Astrocyte (in vitro differentiated cells and primary cell): ENCODE results near the genes EVA1A and LRRTM4.

- PRO-cap: no peak
- RRBS, 2 experiments: no CpG with 5 or more reads among the region's 5 CpGs
Measured at GRCh38 chr2:74373033-74373720, 6.9 kb downstream of the DCTN1 start.

- PRO-cap: no peak
- RRBS, 2 experiments: no CpG with 5 or more reads among the region's 12 CpGs
Measured at GRCh38 chr2:74413054-74414036, 8.1 kb downstream of the C2orf81 start.

- PRO-cap: no peak
- RRBS, 2 experiments: no CpG with 5 or more reads among the region's 2 CpGs
Measured at GRCh38 chr2:74454346-74454562, 633 bp upstream of the INO80B start.

DNA sequence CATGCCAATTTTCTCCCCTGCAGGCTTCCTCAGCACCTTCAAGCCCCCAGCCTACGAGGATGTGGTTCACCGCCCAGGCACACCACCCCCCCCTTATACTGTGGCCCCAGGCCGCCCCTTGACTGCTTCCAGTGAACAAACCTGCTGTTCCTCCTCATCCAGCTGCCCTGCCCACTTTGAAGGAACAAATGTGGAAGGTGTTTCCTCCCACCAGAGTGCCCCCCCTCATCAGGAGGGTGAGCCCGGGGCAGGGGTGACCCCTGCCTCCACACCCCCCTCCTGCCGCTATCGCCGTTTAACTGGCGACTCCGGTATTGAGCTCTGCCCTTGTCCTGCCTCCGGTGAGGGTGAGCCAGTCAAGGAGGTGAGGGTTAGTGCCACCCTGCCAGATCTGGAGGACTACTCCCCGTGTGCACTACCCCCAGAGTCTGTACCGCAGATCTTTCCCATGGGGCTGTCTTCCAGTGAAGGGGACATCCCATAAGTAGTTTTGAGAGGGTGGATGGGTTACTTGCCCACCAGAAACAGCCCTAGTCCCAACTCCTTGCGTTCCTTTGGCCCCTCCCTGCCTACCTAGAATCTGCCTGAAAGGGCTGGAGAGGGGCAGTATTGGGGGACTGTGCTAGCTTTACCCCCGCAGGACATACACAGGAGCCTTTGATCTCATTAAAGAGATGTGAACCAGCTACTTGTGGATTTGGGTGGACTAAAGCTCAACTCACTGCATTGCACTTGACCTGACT is 2.1 kb downstream of the WBP1 start:
- PRO-cap: no peak
- RRBS, 2 experiments: 78 to 81% methylated on average over 1 of the region's 14 CpGs

DNA sequence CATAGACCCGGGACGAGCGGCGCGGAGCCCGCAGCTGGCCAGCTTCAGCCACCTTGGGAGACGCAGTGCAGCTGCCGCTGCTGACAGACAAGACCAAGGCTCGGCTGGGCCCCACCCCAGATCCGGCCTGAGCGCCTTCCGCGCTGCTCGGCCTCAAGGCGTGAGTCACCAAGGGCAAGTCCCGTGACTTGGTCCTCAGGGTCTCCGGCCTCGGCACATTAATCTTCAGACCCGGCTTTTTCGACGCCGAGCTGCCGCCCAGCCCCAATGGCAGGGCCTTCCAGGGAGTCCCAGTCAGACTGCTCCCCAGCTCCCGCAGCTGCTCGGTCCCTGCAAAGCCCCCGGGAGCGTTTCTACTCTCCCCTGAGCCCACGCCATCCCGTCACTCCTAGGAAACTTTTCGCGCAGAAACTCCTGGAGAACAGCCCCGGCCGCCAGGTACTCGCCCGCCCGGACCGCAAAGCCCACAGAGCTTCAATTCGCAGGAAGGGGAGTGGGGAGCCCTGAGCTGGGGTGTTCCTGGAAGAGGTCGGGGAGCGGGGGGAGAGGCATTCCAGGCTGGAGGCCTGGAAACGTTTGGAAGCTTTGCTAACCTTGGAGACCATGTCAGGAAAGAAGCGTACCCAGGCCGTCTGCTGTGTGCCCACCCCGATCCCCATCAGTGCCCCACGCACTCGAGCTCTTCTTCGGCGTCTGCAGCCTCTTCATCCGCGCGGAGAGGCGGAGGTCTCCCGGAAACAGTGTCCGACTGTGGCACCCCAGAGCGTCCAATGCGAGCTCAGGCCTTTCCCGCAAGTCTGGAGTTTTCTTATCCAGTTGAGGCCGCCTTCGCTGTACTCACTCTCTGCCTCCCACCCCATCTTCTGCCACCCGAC is 4.0 kb downstream of the PCGF1 start:
- PRO-cap: no peak
- RRBS, 2 experiments: 4 to 5% methylated on average over 13 to 27 of the region's 60 CpGs

- PRO-cap: no peak
- RRBS, 2 experiments: no CpG with 5 or more reads among the region's 3 CpGs
Measured at GRCh38 chr2:74504578-74505209, 2.8 kb downstream of the PCGF1 start.

GRCh38 chr2:74530389-74531268 is 896 bp downstream of the HTRA2 start:
- PRO-cap: unidirectional peak, minus-strand start at chr2:74530517
- RRBS, 2 experiments: 2 to 5% methylated on average over 16 of the region's 41 CpGs

- PRO-cap: no peak
- RRBS, 2 experiments: no CpG with 5 or more reads among the region's 1 CpG
Measured at GRCh38 chr2:74707443-74707930, 53.4 kb downstream of the SEMA4F start.

DNA sequence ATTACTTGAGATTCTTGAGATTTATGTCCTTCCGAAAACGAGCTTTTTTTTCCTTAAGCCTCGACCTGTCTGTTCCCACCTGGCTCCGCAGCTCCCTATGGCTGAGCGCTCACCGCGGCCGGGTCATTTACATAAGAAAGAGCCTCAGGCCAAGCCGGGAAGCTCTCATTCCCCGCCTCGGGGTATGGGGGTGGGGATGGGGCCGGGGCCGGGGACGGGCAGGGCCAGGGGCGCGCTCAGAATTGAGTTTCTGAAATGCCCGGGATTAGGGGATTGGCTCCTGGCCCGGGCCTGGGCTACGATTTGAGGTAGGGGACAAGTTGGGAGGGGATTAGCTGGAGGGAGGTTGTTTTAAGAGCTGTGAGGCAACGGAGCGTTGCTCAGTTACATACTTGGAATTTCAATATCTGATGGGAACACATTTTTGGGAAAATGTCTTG is 1.5 kb downstream of the HK2 start:
- PRO-cap: no peak
- RRBS, 2 experiments: 1 to 5% methylated on average over 9 of the region's 21 CpGs

GRCh38 chr2:75560843-75561744 is at the start of gene EVA1A:
EVA1A (minus strand) TSS chr2:75560939.
- PRO-cap: bidirectional peak, plus-strand start at chr2:75561439, minus-strand start at chr2:75561309
- RRBS, 2 experiments: 0 to 3% methylated on average over 1 to 10 of the region's 43 CpGs

DNA sequence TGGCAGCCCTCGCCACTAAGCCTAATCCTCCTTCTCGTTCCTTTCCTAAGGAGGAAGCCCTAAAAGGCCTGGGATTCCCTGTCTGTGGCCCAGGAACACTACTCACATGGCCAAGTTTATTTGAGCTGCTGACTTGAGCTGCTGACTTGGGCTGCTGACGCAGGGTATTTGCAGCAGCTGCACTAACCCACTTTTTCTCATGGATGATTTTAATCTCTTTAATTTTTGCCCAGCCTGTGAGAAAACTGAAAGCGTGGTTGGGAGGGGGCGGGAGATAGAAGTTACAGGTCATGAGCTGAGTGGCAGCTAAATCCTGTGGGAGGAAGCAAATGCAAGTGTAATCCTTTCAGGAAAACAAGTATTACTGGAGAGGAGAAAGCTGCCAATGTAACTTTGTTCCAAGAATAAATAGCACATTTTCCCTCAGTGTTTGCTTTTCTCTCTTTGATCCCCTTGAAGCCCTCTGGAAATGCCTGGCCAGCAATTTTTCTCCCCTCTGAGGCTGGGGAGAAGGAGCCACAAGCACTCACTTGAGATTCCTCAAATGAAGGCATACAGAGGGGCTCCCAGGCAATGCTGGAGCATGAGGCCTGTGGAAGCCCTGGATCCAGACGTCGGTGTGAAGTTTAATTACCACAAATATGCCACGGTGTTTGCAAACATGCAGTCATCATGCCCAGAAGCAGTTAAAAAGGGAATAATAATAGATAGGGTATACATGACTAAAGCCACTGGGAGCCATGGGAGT is 10.3 kb upstream of the EVA1A start:
- PRO-cap: no peak
- RRBS, 2 experiments: no CpG with 5 or more reads among the region's 8 CpGs

GRCh38 chr2:75605703-75606622 is 40.6 kb upstream of the MRPL19 start:
- PRO-cap: no peak
- RRBS, 2 experiments: no CpG with 5 or more reads among the region's 7 CpGs

GRCh38 chr2:76579571-76579961 is 868.9 kb upstream of the GCFC2 start:
- PRO-cap: no peak
- RRBS, 2 experiments: no CpG with 5 or more reads among the region's 2 CpGs

GRCh38 chr2:77521986-77522527 is at the start of gene LRRTM4:
LRRTM4 (minus strand) TSS chr2:77522376.
- PRO-cap: no peak
- RRBS, 2 experiments: no CpG with 5 or more reads among the region's 3 CpGs

DNA sequence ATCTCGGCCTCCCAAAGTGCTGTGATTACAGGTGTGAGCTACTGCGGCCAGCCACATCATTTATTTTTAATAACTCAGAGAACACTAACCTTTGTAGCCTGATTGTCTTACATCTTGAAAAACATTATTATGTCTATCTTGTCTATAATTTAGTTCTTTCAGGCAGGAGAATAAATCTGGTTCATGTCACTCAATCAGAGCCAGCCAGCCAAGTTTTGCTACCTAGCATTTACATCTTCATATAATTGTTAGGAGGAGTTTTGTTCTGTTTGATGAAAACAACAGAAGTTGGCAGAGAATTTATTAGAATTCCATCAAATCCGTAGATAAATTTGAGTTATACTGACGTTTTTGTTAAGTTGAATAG is 360.3 kb upstream of the REG3G start:
- PRO-cap: no peak
- RRBS, 2 experiments: no CpG with 5 or more reads among the region's 4 CpGs

- PRO-cap: no peak
- RRBS, 2 experiments: no CpG with 5 or more reads among the region's 1 CpG
Measured at GRCh38 chr2:79001231-79001642, 24.3 kb upstream of the REG3G start.

DNA sequence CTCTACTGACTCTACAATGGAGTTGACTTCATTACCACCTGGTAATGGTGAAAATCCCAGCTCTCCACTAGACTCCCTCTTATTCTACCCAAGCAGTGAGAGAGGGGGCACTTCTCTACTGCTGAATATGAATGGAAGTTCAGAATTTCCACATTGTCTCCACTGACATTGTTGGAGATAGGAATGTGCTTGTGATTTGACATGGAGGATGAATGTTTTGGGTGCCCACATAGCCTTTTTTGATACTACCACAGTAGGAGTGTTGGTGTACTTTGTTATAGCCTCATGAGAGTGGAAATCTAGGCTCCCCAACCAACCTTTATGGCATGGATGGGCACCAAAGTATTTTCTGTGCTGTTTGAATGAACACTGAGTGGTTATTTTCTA is 454.5 kb upstream of the LRRTM1 start:
- PRO-cap: no peak

GRCh38 chr2:84457080-84457623 is 1.9 kb downstream of the SUCLG1 start:
- PRO-cap: unidirectional peak, minus-strand start at chr2:84457262
- RRBS, 2 experiments: no CpG with 5 or more reads among the region's 2 CpGs

- PRO-cap: no peak
- RRBS, 2 experiments: no CpG with 5 or more reads among the region's 4 CpGs
Measured at GRCh38 chr2:84832894-84833368, 48.0 kb downstream of the TRABD2A start.

- PRO-cap: no peak
- RRBS, 2 experiments: 3 to 9% methylated on average over 5 of the region's 41 CpGs
Measured at GRCh38 chr2:84879412-84880309, 1.2 kb downstream of the TRABD2A start.